Renal cortical epithelial cell (primary cell): ENCODE measurements around the genes TMEM161A and BORCS8.

DNA sequence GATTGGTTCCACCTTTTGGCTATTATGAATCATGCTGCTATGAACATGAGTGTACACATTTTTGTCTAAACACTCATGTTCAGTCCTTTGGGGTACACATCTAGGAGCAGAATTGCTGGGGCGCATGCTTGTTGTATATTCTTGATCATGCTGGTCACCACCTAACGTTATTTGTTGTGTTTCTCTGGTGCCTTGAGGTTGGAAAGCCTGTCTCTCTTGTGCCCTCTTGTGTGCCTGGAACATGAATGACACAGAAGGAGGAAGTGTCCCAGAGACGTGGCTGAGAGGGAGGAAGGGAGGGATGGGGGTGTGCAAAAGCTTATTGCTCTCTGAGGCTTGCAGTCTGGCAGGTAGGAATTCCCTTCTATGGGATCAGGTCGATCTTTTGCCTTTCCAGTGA lies 7.5 kb downstream of the KLHL26 start:
- RRBS, result no CpG with 5 or more reads among the region's 4 CpGs

DNA sequence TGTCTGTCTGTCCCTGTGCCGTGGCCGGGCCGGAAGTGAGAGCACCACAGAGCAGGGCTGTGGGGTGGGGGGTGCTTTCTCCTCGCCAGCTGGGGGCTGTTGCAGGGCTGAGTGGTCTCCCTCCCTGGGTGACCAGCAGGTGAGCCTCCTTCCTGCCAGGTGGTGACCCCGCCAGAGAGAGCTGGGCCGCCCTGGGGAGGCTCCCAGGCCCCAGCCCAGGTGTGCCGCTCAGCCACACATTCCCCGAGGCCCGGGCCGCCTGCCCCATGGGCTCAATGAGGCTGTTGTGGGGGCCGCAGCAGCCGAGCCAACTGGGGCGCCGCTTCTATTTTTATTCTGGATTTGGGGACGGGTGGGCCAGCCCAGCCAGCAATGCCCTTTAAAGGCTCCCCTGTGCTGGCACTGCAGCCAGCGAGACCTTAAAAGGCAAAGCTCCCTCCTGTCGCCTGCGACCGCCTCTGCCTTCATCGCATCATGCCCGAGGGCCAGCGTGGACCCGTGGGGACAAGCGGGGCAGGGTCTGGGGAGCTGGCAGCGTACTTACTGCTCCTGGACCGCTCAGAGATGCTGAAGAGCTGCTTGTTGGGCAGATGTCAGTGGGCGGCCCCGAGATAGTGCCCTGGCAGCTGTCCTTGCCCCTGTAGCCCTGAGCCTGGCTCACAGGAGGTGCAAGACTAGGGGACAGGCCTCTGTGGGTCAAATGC lies 17.7 kb upstream of the CRTC1 start:
- RRBS, result no CpG with 5 or more reads among the region's 28 CpGs

- RRBS, result 19% methylated on average over 5 of the region's 29 CpGs
Measured at GRCh38 chr19:18761479-18762384, 29.4 kb downstream of the COMP start.

DNA sequence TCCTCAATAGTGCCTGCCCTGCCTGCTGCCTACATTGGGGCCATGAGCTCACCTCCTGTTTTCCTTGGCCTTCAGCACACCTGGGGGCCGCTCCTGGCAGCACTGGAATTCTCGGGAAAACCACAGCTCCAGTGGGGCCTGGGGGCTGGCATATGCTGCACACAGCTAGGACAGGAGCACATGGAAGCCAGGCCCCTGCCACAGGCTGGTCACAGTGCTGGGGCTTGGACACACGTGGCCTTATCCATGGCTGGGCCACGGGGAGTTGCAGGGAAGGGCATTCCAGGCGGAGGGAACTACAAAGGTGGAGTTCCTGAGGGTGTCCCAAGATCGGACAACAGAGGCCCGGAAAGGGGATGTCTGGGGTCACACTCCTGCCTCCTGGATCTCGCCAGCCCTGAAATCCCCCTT lies 2.5 kb upstream of the COMP start:
- RRBS, result no CpG with 5 or more reads among the region's 8 CpGs

DNA sequence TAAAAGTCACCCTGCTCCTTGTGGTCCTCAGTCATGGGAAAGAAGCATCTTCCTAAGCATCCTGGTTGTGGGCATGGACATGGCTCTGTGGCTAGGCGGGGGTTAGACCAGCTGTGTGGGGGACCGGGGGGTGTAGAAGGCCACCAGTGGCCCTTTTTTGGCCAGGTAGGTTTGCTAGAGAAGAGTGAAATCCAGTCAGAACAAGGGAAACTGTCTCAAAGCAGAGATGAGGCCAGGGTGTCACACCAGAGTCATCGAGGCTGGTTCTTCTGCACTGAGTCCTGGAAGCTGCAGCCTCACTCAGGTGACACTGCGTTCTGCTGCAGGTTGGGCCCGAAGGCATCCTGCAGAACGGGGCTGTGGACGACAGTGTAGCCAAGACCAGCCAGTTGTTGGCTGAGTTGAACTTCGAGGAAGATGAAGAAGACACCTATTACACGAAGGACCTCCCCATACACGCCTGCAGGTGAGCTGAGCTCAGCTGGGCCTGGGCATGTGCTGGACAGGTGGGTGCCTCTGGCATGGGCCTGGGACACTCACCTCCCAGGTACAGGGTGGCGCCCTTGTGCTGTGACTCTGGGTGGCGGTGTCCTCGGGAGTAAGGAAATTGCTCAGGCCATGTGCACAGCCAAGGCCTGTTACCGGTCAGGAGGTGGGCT lies 14.0 kb downstream of the UPF1 start:
- RRBS, result no CpG with 5 or more reads among the region's 14 CpGs

GRCh38 chr19:18855742-18856816 lies 24.3 kb downstream of the UPF1 start:
- RRBS, result no CpG with 5 or more reads among the region's 32 CpGs

GRCh38 chr19:18862610-18863842 lies 31.3 kb downstream of the UPF1 start:
- RRBS, result 89% methylated on average over 6 of the region's 42 CpGs

DNA sequence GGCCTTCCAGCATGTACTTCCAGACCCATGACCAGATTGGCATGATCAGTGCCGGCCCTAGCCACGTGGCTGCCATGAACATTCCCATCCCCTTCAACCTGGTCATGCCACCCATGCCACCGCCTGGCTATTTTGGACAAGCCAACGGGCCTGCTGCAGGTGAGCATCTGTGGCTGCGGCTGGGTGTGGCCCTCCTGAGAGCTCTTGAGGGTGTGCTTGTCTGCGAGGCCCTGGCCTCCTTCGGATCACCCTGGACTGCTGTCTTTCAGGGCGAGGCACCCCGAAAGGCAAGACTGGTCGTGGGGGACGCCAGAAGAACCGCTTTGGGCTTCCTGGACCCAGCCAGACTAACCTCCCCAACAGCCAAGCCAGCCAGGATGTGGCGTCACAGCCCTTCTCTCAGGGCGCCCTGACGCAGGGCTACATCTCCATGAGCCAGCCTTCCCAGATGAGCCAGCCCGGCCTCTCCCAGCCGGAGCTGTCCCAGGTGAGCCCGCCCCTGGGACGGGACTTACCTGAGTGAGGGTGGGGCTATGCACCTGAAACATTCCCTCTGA lies 30.6 kb downstream of the CERS1 start:
- RRBS, result no CpG with 5 or more reads among the region's 19 CpGs

- RRBS, result 67% methylated on average over 21 of the region's 79 CpGs
Measured at GRCh38 chr19:18868013-18868950, 27.7 kb downstream of the CERS1 start.

GRCh38 chr19:18869990-18870691 lies 25.8 kb downstream of the CERS1 start:
- RRBS, result 32% methylated on average over 19 of the region's 60 CpGs

DNA sequence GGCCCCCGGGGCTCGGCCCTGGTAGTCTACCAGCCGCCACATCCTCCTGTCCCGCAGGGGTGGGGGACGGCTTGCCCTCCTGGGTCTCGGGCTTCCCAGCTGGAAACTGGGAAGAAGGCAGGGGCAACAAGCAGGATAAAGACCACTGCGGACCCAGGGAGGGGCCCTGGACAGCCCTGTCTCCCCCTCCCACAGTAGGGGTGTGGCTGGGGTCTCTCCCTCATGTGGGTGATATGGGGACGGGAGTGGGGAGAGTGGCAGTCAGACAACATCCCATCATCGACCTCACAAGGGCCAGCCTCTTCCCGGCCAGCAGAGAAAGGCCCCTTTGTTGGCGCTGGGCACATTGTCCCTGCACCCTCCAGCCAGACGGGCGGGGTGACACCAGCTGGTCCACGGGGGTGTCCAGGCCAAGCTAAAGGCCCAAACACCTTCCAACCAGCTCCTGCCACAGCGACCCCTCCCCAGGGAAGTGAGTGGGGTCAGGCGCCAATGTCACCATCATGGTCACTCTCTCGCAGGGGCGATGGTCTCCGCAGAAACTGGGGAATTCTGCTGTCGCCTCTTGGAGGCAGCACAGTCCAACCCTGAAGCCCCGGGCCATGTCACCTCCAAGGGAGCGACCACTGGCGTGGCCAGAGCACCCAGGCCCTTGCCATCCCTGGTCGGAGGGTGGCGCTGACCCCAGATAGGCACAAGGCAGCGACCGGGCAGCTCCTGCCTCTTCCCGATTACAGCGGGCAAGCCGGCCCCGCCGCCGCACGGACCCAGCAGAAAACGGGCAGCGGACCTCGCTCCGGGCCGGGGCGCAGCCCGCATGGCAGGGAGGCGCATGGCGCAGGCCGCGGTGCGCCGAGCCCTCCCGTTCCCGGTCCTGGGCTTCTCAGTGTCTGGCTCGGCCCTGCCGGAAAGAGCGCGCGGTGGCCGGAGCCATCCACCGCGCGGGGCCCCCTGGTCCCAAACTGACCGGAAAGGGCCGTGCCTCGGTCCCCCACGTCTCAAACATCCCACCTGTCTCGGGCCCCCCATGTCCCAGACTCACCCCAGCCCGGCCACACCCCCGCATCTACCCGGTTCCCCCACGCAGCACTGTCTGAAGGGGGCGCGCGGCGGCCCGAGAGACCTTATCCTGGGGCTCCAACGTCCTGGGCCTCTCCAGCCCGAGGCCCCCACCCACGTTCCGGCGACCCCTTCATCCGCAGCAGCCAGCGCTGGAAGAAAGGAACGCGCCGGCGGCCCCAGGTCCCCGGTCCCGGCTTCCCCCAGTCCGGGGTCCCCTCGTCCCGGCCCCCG lies 992 bp downstream of the CERS1 start:
- RRBS, result 2% methylated on average over 40 of the region's 89 CpGs

GRCh38 chr19:18946636-18947463 lies 5.8 kb upstream of the HOMER3 start:
- RRBS, result no CpG with 5 or more reads among the region's 18 CpGs

DNA sequence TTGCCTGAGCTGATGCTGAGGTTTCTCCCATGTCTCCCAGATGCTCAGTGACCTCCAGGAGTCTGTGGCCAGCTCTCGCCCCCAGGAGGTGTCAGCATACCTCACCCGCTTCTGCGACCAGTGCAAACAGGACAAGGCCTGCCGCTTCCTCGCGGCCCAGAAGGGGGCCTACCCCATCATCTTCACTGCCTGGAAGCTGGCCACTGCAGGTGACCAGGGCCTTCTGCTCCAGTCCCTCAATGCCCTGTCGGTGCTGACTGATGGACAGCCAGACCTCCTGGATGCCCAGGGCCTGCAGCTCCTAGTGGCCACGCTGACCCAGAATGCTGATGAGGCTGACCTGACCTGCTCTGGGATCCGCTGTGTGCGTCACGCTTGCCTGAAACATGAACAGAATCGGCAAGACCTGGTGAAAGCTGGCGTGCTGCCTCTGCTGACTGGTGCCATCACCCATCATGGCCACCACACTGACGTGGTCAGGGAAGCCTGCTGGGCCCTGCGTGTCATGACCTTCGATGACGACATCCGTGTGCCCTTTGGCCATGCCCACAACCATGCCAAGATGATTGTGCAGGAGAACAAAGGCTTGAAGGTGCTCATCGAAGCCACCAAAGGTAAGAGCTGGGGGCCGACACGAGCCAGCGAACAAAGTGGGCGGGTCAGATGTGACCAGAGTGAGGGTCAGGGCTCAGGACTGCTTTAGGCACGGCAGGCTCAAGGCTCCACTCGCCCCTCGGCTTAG lies 12.0 kb upstream of the SLC25A42 start:
- RRBS, result no CpG with 5 or more reads among the region's 26 CpGs

DNA sequence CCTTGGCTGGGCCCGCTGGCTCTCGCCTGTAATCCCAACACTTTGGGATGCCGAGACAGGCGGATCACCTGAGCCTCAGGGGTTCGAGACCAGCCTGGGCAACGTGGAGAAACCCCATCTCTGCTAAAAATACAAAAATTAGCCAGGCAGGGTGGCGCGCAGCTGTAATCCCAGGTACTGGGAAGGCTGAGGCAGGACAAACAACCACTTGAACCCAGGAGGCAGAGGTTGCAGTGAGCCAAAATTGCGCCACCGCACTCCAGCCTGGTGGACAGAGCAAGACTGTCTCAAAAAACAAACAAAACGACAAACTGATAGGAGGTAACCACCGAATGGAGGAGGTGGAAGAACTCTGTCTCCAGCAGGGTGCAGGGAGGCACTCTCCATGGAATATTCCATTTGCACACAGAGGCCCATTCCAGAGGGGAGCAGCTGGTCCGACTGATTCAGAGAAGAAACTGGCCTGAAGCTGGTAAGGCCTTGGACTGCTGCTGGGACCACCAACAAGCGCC lies 34.9 kb downstream of the SLC25A42 start:
- RRBS, result no CpG with 5 or more reads among the region's 14 CpGs

DNA sequence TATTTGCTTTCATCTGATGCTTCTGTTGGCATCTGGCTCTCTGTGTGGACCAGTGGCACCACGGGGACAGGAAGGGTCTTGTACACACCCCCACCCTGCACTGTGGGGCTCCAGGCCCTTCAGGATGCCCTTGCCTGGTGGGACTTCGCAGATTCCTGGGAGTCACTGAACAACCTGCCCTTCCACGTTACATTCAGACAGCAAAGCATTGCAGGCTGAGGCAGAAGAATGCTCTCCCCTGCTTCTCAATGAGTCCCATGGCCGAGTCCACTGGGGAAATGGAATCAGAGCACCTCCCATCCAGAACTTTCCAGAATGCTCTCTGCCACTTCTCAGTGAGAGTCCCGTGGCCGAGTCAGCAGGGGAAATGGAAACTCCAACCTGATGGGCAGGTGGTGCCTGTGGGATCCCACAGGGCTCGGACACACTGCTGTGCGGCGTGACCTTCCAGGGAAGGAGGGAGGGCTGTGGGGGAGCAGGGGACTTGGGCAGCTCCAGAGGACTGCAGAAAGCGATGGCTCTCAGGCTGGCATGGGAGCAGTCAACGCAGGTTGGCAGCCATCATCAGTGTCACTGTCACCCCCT lies 37.0 kb downstream of the SLC25A42 start:
- RRBS, result no CpG with 5 or more reads among the region's 11 CpGs

DNA sequence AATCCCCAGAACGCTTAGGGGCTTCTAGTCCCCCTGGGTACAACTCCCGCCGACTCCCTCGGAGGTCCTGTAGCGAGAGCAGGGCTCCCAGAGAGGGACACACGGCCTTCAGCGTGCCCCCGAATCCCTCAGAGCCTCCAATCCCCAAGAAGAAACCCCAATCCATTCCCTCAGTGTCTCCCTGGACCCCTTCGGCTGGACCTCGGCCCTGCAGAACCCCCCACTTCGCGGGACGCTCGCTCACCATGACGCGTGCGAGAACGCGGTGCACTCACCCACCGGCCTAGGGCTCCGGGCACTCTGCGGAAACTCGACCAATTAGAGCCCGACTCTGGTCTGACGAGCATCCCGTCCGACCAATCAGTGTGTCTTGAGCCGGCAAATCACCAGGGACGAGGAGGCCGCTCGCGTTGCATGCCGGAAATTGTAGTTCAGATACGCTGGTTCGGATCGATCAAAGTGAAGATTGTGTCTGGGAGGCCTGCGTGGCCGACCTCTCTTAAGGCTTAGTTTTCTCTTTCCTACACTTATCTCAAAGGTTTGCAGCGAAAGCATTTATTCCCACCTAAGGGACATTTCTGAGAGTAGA lies at the start of gene TMEM161A:
TMEM161A (minus strand) TSS at position 297 of the 589 bp plus-strand sequence.
- RRBS, result under 1% methylated on average over 11 of the region's 39 CpGs

DNA sequence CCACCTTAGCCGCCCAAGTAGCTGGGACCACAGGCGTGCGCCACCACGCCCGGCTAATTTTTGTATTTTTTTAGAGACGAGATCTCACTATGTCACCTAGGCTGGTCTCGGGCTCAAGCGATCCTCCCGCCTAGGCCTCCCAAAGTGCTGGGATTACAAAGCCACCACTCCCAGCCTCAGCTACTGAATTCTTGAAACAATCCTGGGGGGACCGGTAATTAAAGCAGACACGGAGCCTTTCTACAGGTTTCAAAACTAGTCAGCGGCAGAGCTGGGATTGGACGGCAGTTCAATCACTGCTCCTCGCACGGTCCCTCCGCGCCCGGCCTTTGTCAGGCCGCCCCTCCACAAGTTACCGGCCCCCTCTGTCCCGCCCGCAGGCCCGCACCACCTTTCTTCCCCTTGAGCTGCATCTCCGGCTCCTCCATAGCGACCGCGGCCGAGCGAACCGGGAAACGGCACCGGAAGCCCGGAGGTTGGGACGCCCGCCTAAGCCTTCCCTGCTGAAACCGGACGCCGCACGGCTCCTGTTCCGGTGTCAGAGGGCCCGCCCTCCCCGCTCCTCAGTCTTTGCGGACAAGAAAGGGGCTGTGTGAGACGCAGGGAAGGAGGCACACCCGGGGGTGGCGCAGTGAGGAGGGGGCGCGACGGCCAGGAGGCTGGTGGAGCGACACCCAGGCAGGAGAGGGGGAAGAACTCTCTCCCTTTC lies at the start of gene BORCS8:
BORCS8 (minus strand) TSS at position 463 of the 709 bp plus-strand sequence.
- RRBS, result 1% methylated on average over 13 of the region's 50 CpGs

DNA sequence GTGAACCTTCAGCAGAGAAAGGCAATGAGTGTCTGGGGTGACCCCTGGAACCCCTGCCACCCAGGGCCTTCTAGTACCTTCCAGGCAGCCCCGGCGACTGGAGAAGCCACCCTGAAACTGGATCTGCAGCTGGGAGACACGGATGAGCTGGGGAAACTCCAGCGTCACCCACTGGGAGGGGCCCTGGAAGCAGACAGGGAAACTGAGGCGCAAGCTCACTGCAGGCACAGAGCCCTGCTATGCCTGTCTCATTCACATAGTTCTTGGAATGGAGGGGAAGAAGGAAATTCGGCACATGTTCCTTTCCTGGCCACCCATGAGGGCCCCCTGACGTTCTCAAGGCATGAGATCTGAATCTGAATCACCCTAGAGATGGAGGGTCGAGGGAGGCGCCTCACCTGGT lies 820 bp downstream of the NR2C2AP start:
- RRBS, result no CpG with 5 or more reads among the region's 9 CpGs

DNA sequence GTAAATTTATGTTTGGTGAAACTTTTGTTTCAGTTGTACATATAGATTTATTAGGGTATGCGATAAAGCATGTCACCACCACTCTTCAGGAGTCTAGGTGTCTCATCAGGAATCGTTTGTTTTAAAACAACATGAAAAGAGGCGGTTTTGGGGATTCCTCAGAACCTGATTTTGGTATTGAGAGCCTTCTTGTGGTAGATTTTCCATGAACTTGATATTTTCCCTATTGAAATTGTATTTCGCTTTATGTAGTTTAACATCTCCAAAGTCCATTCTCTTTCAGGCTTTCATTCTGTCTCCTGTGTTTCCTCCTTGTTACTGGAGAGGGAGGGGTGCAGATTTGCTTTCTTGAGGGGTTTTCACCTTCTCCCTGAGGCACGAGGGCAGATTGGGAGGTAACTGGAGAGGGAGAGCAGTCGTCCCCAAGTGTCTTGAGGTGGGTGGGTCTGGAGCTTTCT lies 726 bp upstream of the GATAD2A start:
- RRBS, result no CpG with 5 or more reads among the region's 6 CpGs

- RRBS, result no CpG with 5 or more reads among the region's 19 CpGs
Measured at GRCh38 chr19:19442809-19443846, 37.7 kb downstream of the GATAD2A start.